HepG2 (cell line): ENCODE results near the genes COL5A3 and ICAM1.

GRCh38 chr19:10010062-10010845 is at the start of gene COL5A3:
Gene COL5A3, minus strand, starts transcription at chr19:10010504.
- RRBS, 2 experiments: 3 to 10% methylated on average over 3 to 4 of the region's 54 CpGs
CAGE:
- cytosol, long polyA minus RNA: no peak
- cytosol, long polyA plus RNA: no peak
- long polyA plus RNA: no peak
- nucleus, long polyA minus RNA: no peak
- nucleus, long polyA plus RNA: no peak

DNA sequence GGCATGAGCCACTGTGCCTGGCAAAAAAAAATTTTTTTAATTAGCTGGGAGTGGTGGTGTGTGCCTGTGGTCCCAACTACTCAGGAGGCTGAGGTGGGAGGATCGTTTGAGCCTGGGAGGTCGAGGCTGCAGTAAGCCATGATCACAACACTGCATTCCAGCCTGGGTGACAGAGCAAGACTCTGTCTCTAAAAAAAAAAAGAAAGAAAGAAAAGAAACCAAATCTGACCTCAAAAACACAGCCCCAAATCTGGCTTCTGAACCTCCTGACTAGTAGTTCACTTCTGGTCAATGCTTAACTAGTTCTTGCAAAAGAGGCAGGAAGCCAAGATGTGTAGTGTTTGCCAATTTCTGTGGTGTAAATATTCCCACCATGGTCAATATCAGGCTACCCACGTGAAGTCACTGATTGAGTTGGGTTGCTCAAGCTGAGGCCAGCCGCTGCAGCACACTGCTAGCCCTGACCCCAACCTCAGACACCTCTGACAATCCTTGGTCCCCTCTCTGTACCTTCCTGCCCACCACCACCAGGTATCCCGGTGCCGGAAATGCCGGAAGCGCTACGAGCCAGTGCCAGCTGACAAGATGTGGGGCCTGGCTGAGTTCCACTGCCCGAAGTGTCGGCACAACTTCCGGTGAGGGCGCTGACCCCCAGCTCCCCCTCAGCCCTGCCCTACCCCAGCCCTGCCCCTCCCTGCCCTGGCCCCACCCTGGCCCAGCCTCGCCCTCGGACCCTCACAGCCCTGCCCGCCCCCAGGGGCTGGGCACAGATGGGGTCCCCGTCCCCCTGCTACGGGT is 4.8 kb downstream of the SHFL start:
- RRBS, 2 experiments: 57 to 61% methylated on average over 6 of the region's 18 CpGs
CAGE:
- cytosol, long polyA minus RNA: no peak
- cytosol, long polyA plus RNA: no peak
- long polyA plus RNA: no peak
- nucleus, long polyA minus RNA: no peak
- nucleus, long polyA plus RNA: no peak

DNA sequence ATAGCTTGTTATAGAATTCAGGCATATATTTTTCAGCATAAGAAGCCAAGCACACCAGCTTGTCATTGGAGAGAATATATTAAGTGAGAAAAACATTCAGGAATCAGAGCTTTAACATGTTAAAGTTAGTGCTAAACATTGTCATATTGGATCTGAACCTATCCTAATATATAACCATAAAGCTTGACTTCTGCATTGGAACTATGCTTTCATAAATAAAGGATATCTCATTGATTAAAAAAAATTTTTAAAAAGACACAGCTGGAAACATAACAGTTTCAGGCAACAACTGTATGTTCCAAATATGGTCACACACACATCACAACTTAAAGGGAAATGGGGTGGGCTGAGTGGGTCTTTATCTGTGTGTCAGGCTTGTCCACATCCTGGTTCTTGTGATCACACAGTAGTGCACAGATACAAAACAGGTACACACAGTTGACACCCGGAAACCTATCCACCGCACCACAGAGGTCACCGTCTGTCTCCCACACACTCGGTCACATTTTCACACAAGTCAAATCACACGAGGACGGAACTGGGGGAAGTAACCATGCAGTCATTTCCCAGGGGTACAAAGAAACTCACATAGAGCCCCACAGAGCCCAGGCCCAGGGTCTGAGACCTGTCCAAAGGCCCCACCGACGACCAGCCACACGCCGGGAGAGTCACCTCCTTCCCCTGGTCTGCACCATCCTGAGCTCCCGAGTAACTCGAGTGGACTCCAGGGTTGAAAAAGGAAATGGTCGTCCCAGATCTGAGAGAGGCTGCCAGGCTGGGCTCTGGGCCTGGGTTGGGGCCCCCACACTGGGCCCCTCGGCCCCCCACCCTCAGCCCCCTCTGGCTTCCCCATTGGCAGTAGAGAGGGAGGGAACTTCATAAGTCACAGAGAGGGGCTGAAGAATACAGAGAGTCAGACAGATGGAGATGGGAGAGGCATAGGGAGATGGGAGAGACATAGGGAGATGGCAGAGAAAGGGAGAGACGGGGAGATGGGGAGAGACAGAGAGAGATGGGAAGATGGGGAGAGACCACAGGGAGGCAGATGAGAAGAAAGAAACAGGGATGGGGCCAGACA is 1.4 kb upstream of the PPAN start:
- RRBS, 2 experiments: no CpG with 5 or more reads among the region's 15 CpGs
CAGE:
- cytosol, long polyA minus RNA: no peak
- cytosol, long polyA plus RNA: no peak
- long polyA plus RNA: no peak
- nucleus, long polyA minus RNA: no peak
- nucleus, long polyA plus RNA: no peak

GRCh38 chr19:10113175-10114117 is 2.0 kb downstream of the P2RY11 start:
- RRBS, 2 experiments: no CpG with 5 or more reads among the region's 46 CpGs
CAGE:
- cytosol, long polyA minus RNA: no peak
- cytosol, long polyA plus RNA: no peak
- long polyA plus RNA: no peak
- nucleus, long polyA minus RNA: no peak
- nucleus, long polyA plus RNA: no peak

DNA sequence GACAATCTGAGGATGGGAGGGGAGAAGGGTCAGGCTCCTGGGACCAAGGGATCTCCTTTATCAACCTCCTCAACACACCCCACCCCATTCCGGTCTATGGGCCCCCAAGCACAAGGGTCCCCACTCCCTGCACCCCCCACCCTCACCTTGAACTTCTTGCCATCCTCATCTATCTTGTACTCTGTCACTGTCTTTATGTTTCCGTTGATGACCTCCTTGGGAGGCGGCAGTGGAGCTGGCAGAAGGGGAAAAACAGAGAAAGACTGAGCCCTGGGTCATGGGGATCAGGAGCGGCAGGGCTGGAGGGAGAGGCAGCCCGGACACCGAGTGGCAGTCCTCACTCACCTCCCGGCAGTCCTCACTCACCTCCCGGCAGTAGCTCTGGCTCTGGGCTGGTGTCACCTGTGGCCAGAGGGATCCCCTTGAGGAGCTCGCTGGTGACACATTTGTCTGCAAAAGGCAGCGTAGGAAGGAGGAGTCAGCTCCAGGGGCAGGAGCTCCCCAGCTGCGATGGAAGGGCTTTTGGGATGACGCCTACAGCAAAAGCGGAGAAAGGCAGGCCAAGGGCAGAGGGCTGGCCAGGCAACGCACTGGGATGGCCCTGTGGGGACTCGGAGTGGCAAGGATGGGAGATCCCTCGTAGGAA is 854 bp downstream of the EIF3G start:
- RRBS, 2 experiments: 100% methylated on average over 1 of the region's 16 CpGs; no CpG with 5 or more reads in 1 of the 2 experiments
CAGE:
- cytosol, long polyA minus RNA: no peak
- cytosol, long polyA plus RNA: no peak
- long polyA plus RNA: no peak
- nucleus, long polyA minus RNA: no peak
- nucleus, long polyA plus RNA: no peak

DNA sequence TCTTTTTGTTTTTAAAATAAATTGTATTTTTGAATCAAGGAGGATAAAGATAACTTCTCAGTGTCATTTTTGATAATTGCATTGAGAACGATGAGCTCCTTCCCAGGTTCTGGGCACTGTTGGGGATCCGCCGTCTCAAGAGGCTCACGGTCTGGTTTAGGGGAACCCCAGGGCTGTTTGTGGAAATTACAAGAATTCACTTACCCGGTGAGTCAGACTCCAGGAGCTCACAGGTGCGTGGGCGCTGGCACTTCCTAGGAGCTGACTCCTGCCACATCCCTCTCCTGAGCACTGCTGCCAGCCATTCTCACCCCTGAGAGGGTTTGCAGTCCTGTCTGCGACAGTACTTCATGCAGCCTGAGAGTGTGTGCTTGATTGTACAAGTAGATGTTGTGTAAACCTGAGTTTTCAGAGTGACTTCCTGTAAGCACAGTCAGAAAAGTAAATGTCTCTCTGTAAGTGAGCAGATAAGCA is 8.0 kb downstream of the MRPL4 start:
- RRBS, 2 experiments: no CpG with 5 or more reads among the region's 8 CpGs
CAGE:
- cytosol, long polyA minus RNA: no peak
- cytosol, long polyA plus RNA: no peak
- long polyA plus RNA: no peak
- nucleus, long polyA minus RNA: no peak
- nucleus, long polyA plus RNA: no peak

- RRBS, 2 experiments: 2% methylated on average over 20 to 25 of the region's 54 CpGs
CAGE:
- cytosol, long polyA minus RNA: no peak
- cytosol, long polyA plus RNA: no peak
- long polyA plus RNA: start-site peak on the plus strand at chr19:10271109-10271137, 1,877 and 2,380 reads in 2 replicates
- nucleus, long polyA minus RNA: no peak
- nucleus, long polyA plus RNA: no peak
Observed at GRCh38 chr19:10270610-10271472, at the start of gene ICAM1. Gene ICAM1, plus strand, starts transcription at chr19:10271120.

GRCh38 chr19:10309829-10310161 is 6.0 kb downstream of the FDX2 start:
- RRBS, 2 experiments: no CpG with 5 or more reads among the region's 6 CpGs
CAGE:
- cytosol, long polyA minus RNA: no peak
- cytosol, long polyA plus RNA: no peak
- long polyA plus RNA: no peak
- nucleus, long polyA minus RNA: no peak
- nucleus, long polyA plus RNA: no peak

DNA sequence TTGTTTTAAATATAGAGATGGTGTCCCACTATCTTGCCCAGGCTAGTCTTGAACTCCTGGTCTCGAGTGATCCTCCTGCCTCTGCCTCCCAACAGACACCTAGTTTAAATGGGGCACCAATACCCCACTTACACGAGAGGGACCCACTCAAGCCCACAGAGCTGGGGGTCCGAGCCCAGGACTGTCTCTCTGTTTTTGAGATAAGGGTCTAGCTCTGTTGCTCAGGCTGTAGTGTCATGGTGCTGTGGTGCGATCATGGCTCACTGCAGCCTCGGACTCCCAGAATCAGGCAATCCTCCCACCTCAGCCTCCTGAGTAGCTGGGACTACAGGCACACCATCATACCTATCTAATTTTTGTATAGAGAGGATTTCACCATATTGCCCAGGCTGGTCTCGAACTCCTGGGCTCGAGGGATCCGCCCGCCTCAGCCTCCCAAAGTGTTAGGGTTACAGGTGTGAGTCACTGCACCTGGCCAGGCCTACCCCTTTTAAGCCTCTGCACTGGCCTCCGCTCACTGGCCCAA is 6.2 kb downstream of the RAVER1 start:
- RRBS, 2 experiments: no CpG with 5 or more reads among the region's 10 CpGs
CAGE:
- cytosol, long polyA minus RNA: no peak
- cytosol, long polyA plus RNA: no peak
- long polyA plus RNA: no peak
- nucleus, long polyA minus RNA: no peak
- nucleus, long polyA plus RNA: no peak

GRCh38 chr19:10552928-10553565 is 9.3 kb downstream of the ATG4D start:
- RRBS, 2 experiments: 98% methylated on average over 4 of the region's 20 CpGs
CAGE:
- cytosol, long polyA minus RNA: no peak
- cytosol, long polyA plus RNA: no peak
- long polyA plus RNA: no peak
- nucleus, long polyA minus RNA: no peak
- nucleus, long polyA plus RNA: no peak

DNA sequence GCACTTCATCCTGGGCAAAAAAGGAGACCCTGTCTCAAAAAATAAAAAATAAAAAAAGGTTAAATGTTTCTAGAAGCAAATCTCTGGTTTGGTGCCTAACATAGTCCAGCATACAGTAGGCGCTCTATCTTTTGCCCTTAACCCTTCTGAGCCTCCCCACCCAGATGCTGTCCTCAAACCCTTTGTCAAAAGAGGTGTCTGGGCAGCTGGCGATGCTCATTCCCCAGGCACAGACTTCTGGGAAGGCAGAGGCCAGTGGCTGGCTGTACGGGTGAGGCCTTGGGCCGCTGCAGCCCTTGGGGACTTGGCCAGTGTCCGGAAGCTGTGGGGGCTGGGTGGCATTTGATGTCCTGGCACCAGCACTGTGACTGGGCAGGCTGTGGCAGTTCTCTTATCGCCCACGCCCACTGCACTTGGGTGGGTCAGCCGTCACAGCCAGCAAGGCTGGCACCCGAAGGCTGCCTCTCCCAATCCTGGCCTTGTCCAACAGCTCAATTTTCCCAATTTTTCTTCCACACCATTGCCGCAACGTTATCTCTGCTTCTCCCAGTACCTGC is 12.9 kb upstream of the SLC44A2 start:
- RRBS, 2 experiments: no CpG with 5 or more reads among the region's 11 CpGs
CAGE:
- cytosol, long polyA minus RNA: no peak
- cytosol, long polyA plus RNA: no peak
- long polyA plus RNA: no peak
- nucleus, long polyA minus RNA: no peak
- nucleus, long polyA plus RNA: no peak

DNA sequence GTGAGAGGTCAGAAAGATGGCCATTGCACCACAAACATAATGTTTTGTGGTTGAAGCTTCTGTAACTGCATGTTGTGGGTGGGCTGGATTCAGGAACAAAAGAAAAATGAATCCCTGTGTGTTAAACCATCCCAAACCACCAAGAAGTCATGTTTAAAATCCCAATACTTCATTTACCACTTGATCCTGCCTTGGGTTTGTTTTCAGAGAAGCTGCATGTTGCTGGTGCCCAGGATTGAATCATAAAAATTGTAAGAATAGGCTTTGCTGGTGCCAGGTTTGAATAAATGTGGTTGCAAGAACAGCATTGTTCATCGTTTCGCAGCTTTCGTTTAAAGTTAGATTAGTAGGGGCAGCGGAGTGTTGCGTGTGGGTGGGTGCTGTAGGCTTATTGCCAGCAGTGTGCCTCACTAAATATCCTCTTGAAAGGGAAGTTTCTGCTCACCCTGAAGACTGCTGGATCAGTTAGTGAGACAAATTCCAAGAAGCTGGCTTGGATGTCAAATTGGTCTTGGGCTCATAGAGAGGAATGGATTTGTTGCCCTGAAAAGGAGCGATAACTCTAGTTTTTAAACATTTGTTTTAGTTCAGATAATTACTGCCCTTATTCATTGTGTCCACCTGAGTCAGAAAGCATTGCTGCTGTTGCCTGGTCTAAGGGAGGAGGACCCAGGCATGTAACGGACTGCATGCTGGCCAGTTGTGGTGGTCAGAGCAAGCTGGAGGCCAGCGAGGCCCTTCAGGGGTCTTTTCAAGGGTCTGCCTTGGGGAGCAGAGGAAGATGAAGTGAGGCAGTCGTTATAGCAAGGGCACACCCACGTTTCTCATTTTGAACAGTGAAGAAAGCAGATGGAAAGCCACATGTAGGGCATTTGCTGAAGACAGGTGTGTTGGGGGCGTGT is 8.3 kb downstream of the ILF3 start:
- RRBS, 2 experiments: no CpG with 5 or more reads among the region's 11 CpGs
CAGE:
- cytosol, long polyA minus RNA: no peak
- cytosol, long polyA plus RNA: no peak
- long polyA plus RNA: no peak
- nucleus, long polyA minus RNA: no peak
- nucleus, long polyA plus RNA: no peak

DNA sequence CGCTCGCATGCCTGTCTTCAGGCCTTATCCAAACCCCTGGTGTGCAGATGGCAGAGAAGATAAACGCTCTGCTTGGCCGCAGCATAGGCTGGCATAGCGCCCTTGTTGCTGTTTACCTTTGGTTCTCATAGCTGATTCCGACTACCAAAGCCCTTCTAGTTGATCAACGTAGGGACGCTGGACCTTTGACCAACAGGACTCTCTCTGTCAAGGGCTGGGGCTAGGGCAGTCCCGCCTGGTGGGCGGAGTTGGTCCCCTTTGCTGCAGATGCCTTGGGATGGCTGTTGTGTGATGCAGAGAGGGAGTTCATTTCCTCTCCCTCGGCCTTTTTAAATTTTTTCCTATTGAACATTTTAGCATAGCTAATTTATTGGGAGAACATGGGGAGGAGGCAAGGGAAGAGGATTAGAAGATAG is 23.4 kb upstream of the QTRT1 start:
- RRBS, 2 experiments: no CpG with 5 or more reads among the region's 11 CpGs
CAGE:
- cytosol, long polyA minus RNA: no peak
- cytosol, long polyA plus RNA: no peak
- long polyA plus RNA: no peak
- nucleus, long polyA minus RNA: no peak
- nucleus, long polyA plus RNA: no peak

GRCh38 chr19:10681566-10682244 is 19.5 kb upstream of the QTRT1 start:
- RRBS, 2 experiments: no CpG with 5 or more reads among the region's 10 CpGs
CAGE:
- cytosol, long polyA minus RNA: no peak
- cytosol, long polyA plus RNA: no peak
- long polyA plus RNA: no peak
- nucleus, long polyA minus RNA: no peak
- nucleus, long polyA plus RNA: no peak

DNA sequence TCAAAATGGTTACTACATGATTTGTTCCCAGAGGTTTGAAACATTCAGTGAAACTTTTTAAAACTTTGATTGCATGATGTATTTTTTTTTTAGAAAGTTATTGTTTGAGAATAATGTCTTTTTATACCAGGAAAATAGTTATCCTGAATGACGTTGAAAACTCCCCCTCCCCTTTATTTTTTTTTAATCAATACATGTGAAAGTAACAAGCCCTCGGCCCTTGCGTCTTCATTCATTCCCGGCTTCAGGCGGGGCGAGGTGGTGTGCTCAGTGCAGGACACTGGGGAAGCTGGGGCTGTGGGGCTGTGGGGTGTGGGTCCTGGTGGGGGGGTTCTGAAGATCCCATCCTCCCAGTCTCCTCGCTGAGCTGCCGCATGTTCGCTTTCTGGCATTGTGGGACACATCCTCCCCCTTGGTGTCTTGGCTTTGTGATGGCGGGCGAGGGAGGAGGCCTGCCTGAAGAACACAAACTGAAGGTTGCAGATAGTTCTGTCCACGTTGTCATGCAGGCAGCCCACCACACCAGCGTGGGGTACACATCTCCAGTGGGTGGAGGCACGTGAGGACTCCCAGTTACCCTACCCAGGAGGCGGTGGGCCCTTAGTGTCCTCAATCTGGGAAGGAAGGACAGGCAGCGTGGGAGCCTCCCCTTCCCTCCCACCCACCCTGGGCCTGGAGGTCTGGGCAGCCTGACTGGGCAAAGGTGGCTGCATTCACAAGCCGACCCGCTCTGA is 15.5 kb upstream of the QTRT1 start:
- RRBS, 2 experiments: no CpG with 5 or more reads among the region's 18 CpGs
CAGE:
- cytosol, long polyA minus RNA: no peak
- cytosol, long polyA plus RNA: no peak
- long polyA plus RNA: no peak
- nucleus, long polyA minus RNA: no peak
- nucleus, long polyA plus RNA: no peak

GRCh38 chr19:10691440-10692327 is 9.6 kb upstream of the QTRT1 start:
- RRBS, 2 experiments: no CpG with 5 or more reads among the region's 19 CpGs
CAGE:
- cytosol, long polyA minus RNA: no peak
- cytosol, long polyA plus RNA: no peak
- long polyA plus RNA: no peak
- nucleus, long polyA minus RNA: no peak
- nucleus, long polyA plus RNA: no peak

DNA sequence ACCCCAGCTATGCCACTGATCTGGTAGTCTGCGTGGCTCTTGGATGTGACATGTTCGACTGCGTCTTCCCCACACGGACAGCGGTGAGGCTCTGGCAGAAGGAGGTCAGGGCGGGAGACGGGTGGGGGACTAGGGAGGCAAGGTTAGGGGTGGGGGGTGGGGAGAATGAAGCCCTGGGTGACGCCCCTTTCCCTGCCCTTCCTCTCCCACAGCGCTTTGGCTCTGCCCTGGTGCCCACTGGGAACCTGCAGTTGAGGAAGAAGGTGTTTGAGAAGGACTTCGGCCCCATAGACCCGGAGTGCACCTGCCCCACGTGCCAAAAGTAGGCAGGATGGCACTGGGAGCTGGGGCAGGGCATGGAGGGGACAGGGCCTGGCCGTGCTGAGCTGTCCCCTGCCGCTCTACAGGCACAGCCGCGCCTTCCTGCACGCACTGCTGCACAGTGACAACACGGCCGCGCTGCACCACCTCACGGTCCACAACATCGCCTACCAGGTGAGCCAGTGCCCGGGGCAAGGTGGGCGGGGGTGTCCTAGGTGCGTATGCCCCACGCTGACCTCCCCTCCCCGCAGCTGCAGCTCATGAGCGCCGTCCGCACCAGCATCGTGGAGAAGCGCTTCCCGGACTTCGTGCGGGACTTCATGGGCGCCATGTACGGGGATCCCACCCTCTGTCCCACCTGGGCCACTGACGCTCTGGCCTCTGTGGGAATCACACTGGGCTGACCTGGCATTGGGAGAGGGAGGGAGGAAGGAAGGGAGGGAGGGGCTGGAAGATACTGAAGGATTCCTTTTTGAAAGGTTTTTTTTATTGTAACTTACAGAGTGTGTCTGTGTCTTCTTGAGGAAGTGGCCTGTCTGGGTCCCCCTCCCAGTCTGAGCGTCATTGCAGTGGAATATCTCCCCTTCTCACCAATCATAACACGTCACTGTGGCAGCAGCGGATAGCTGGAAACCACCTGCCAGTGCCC is 5.0 kb upstream of the DNM2 start:
- RRBS, 2 experiments: 96% methylated on average over 8 of the region's 41 CpGs; no CpG with 5 or more reads in 1 of the 2 experiments
CAGE:
- cytosol, long polyA minus RNA: no peak
- cytosol, long polyA plus RNA: no peak
- long polyA plus RNA: no peak
- nucleus, long polyA minus RNA: no peak
- nucleus, long polyA plus RNA: no peak

GRCh38 chr19:10795728-10796781 is 40.0 kb downstream of the TMED1 start:
- RRBS, 2 experiments: 97 to 98% methylated on average over 3 to 6 of the region's 29 CpGs
CAGE:
- cytosol, long polyA minus RNA: no peak
- cytosol, long polyA plus RNA: no peak
- long polyA plus RNA: no peak
- nucleus, long polyA minus RNA: no peak
- nucleus, long polyA plus RNA: no peak

GRCh38 chr19:10812020-10812583 is 23.9 kb downstream of the TMED1 start:
- RRBS, 2 experiments: no CpG with 5 or more reads among the region's 22 CpGs
CAGE:
- cytosol, long polyA minus RNA: no peak
- cytosol, long polyA plus RNA: no peak
- long polyA plus RNA: no peak
- nucleus, long polyA minus RNA: no peak
- nucleus, long polyA plus RNA: no peak

DNA sequence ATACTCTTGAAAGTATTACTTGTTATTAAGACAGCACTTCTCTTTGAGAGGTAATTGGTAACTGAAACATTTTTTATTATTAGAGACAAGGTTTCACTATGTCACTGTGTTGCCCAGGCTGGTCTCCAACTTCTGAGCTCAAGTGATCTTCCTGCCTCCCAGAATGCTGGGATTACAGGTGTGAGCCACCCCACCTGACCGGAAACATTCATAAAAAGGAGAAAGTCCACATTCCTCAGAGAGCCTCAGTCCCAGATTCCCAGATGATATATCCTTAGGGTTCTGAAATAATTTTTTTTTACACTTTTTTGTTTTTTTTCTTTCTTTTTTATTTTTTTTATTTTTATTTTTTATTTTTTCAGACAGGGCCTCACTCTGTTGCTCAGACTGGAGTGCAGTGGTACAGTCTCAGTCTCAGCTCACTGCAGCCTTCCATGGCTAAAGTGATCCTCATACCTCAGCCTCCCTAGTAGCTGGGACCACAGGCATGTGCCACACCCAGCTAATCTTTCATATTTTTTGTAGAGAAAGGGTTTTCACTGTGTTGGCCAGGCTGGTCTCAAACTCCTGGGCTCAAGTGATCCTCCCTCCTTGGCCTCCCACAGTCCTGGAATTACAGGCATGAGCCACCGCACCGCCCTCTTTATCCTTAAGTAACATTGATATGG is 2.8 kb downstream of the CARM1 start:
- RRBS, 2 experiments: no CpG with 5 or more reads among the region's 3 CpGs
CAGE:
- cytosol, long polyA minus RNA: no peak
- cytosol, long polyA plus RNA: no peak
- long polyA plus RNA: no peak
- nucleus, long polyA minus RNA: no peak
- nucleus, long polyA plus RNA: no peak